Skeletal muscle tissue (tissue), 7 donors: ENCODE measurements around the gene FRMD1.

GRCh38 chr6:167789274-167789696 lies 37.4 kb upstream of the AFDN start:
- PRO-cap, 3 experiments = no peak in any of the 3 experiments
- RAMPAGE, long total RNA = no peak
- RRBS, 2 experiments = no CpG with 5 or more reads among the region's 6 CpGs

GRCh38 chr6:167872058-167872411 lies 45.3 kb downstream of the AFDN start:
- PRO-cap, 3 experiments = no peak in any of the 3 experiments
- RAMPAGE, long total RNA = no peak
- RRBS, 2 experiments = no CpG with 5 or more reads among the region's 3 CpGs

DNA sequence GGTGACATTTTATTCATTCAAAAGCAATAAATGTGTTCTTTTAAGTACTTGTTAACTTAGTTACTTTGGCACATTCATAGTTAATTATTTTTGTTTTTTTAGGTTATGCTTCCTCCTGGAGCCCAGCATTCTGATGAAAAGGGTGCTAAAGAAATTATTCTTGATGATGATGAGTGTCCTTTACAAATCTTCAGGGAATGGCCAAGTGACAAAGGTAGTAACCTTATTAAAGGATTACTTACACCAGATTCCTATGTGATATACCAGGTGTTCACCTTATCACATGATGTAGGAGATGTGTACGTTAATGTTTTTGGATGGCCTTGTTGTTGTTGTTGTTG lies 62.4 kb downstream of the AFDN start:
- PRO-cap, 3 experiments = no peak in any of the 3 experiments
- RAMPAGE, long total RNA = no peak
- RRBS, 2 experiments = no CpG with 5 or more reads among the region's 1 CpG

- PRO-cap, 3 experiments = no peak in any of the 3 experiments
- RAMPAGE, long total RNA = no peak
- RRBS, 2 experiments = 89% methylated on average over 6 of the region's 48 CpGs; no CpG with 5 or more reads in 1 of the 2 experiments
Observed at GRCh38 chr6:167951356-167952292, 45.8 kb upstream of the KIF25 start.

GRCh38 chr6:167996413-167996748 lies 1.1 kb upstream of the KIF25 start:
- PRO-cap, 3 experiments = no peak in any of the 3 experiments
- RAMPAGE, long total RNA = no peak
- RRBS, 2 experiments = 40 to 88% methylated on average over 1 to 6 of the region's 19 CpGs

DNA sequence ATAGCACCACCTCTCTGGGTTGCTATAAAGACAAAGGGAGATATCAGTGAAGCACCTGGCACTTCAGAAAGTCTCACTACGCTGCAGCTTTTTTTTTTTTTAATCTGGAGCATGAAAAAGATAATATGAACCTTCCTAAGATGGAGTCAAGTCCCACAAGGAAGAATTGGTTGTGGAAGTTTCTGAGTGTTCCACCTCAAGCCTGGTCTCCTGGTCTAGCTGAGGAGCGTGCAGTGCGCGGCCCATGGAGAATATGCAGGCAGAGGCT lies 537 bp downstream of the KIF25 start:
- PRO-cap, 3 experiments = no peak in any of the 3 experiments
- RAMPAGE, long total RNA = no peak
- RRBS, 2 experiments = no CpG with 5 or more reads among the region's 4 CpGs

DNA sequence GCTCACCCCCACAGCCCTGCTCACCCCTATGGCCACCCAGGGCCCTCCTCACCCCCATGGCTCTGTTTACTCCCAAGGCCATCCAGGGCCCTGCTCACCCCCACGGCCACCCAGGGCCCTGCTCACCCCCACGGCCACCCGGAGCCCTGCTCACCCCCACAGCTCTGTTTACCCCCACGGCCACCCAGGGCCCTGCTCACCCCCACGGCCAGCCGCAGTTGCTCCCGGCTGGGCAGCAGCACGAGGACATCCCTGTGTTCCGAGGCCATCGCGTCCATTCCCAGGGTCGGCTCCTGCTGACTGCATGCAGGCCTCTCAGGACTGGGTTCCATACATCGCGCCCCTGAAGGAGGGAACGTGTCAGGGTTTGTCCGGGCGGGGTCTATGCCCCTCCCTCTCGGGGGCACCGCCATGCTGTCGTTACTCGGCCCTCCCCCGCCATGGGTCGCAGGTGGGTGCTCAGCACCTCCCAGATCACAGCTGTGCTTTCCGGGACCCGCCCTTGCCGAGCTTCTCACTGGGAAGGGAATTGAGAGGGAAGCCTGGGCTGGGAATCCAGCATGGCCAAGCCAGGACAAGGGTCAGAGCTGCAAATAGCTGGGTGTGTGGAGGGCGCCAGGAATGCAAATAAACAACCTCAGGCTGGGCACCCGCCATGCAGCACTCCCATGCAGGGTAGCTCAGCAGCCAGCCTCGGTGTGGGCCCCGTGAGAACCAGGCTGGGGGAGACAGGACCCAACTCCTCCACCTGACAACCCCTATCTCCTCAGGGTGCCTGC lies at the start of gene FRMD1:
Gene FRMD1 (minus strand): TSS at position 531 of the 779 bp plus-strand sequence.
- PRO-cap, 3 experiments = no peak in any of the 3 experiments
- RAMPAGE, long total RNA = no peak
- RRBS, 2 experiments = 53 to 62% methylated on average over 8 of the region's 30 CpGs

DNA sequence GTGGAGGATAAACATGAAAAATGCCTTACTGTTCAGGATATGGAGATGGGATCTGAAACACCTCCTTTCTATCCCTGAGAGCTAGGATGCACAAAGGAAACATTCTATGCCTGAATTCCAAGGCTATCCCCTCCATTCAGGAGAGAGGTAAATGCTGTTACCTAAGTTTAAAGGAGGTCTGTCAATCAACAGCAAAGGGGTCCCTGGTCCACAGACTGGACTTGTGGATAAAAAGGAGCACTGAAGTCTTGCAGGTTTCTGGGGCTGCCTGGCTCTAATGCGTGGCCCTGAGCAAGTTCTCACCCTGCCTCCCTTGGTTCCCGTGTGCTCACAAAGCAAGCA lies 4.9 kb downstream of the DACT2 start:
- PRO-cap, 3 experiments = no peak in any of the 3 experiments
- RAMPAGE, long total RNA = no peak
- RRBS, 2 experiments = no CpG with 5 or more reads among the region's 2 CpGs

GRCh38 chr6:168368109-168368385 lies 48.5 kb upstream of the DACT2 start:
- PRO-cap, 3 experiments = no peak in any of the 3 experiments
- RAMPAGE, long total RNA = no peak
- RRBS, 2 experiments = no CpG with 5 or more reads among the region's 4 CpGs

DNA sequence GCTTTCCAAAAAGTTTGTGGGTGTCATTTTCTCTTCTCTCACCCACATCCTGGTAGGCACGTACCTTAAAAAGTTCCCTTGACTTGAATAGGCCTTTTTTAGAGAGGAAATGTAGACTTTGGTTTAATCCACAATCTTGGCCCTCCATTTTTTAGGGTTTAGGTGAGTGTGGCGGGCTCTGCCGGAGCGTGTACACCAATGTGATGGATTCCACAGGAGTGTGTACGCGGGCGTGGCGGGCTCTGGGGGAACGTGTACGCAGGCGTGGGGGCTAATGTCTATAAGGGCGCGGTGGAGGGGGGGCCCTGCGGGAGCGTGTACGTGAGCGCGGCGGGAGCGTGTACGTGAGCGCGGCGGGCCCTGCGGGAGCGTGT lies 28.2 kb upstream of the SMOC2 start:
- PRO-cap, 3 experiments = no peak in any of the 3 experiments
- RAMPAGE, long total RNA = no peak
- RRBS, 2 experiments = no CpG with 5 or more reads among the region's 26 CpGs

DNA sequence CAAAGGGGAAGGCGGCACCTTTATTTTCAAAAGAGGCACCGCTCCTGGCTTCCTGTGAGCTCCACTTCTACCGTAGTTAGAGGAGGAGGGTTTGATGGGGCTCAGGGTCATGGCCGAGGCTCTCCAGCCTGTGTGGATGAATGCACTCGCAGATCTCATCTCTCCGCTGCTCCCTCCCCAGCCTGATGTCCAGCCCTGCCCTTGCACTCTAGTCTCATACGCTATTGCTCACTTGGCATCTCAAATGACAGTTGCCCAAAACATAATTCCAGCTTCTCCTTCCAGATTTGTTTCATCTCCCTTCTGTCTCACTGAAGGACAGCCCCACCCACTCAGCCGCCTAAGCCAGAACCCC lies 22.9 kb upstream of the SMOC2 start:
- PRO-cap, 3 experiments = no peak in any of the 3 experiments
- RAMPAGE, long total RNA = no peak
- RRBS, 2 experiments = no CpG with 5 or more reads among the region's 8 CpGs

- PRO-cap, 3 experiments = no peak in any of the 3 experiments
- RAMPAGE, long total RNA = no peak
- RRBS, 2 experiments = 6% methylated on average over 46 to 47 of the region's 79 CpGs
Observed at GRCh38 chr6:168441619-168442604, 928 bp downstream of the SMOC2 start.

DNA sequence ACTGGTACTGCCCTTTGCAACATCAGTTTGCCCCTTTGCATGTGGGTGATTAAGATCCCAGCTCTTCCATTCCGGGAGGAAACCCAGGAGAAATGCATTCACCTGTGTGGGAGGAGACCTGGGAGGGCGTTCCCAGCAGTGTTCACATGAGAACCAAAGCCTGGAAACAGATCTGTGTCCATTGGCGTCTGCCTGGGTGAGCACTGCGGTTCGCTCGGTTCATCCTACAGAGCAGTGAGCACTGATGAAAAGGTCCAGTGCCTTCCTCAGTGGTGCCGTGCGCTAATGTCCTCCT lies 89.7 kb downstream of the SMOC2 start:
- PRO-cap, 3 experiments = no peak in any of the 3 experiments
- RAMPAGE, long total RNA = no peak
- RRBS, 2 experiments = no CpG with 5 or more reads among the region's 8 CpGs

DNA sequence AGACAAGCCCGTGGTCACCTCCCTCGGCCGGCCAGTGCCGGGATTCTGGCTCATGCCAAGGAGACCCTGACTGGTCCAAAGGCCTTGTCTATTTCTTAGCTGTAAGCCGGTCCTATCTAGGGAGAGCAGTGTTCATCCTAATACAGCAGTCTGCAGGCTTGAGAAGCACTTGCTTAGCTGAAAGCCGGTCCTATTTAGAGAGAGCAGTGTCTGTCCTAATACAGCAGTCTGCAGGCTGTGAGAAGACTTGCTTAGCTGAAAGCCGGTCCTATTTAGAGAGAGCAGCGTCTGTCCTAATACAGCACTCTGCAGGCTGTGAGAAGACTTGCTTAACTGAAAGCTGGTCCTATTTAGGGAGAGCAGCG lies 96.0 kb downstream of the SMOC2 start:
- PRO-cap, 3 experiments = no peak in any of the 3 experiments
- RAMPAGE, long total RNA = no peak
- RRBS, 2 experiments = 84 to 86% methylated on average over 4 of the region's 9 CpGs

DNA sequence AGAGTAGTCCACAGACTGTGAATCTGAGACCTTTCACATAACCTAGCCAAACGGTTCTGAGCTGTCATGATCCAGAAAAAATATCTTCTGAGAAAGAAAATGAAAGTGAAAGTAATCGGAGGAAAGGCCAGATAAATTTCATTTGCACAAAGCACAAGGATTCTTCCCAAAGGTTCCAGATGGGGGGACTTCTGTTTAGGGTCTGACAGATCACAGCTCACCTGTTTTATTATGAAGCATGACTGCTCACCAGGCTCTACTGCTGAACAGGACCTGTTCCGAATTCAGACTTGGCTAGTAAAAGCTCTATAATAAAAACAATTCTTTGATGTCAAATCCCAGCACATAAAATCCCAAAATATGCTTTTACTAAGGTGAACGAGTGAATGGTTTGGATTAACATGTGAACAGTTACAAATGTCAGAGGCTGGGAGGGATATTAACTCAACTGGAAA lies 401.8 kb downstream of the THBS2 start:
- PRO-cap, 3 experiments = no peak in any of the 3 experiments
- RAMPAGE, long total RNA = no peak
- RRBS, 2 experiments = no CpG with 5 or more reads among the region's 4 CpGs

GRCh38 chr6:168875021-168875484 lies 378.6 kb downstream of the THBS2 start:
- PRO-cap, 3 experiments = peak in 1 of 3 experiments; most common minus-strand start chr6:168875228 (in 1)
- RAMPAGE, long total RNA = no peak
- RRBS, 2 experiments = no CpG with 5 or more reads among the region's 5 CpGs

DNA sequence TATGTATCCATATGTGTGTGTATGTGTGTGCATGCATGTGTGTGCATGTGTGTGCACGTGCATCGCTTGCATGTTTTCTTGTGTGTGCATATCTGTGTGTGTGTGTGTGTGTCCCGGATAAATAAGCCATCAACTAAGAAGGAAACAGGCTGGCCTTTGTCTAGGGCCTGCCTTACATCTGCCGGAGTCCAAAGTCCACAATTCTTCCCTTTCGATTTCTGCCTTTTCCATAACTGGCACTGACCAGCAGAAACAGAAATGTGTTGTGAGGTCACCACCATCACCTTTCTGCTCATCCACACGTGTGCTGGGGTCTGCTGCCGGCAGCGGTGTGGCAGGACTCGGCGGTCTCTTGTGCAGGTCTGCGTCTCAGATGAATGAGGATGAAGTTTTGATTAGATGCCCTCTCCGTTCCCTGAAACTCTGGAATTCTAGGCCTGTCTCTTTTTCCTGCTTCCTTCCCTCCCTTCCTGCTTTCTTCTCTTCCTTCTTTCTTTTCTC lies 358.0 kb downstream of the THBS2 start:
- PRO-cap, 3 experiments = no peak in any of the 3 experiments
- RAMPAGE, long total RNA = no peak
- RRBS, 2 experiments = 53 to 60% methylated on average over 2 to 5 of the region's 12 CpGs

DNA sequence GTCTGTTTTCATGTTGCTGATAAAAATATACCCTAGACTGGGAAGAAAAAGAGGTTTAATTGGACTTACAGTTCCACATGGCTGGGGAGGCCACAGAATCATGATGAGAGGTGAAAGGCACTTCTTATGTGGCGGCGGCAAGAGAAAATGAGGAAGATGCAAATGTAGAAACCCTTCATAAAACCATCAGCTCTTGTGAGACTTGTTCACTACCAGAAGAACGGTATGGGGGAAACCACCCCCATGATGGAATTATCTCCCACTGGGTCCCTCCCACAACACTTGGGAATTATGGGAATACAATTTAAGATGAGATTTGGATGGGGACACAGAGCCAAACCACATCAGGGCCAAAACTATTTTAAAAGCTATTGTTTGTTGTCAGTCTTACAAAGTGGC lies 71.0 kb downstream of the THBS2 start:
- PRO-cap, 3 experiments = no peak in any of the 3 experiments
- RAMPAGE, long total RNA = no peak
- RRBS, 2 experiments = no CpG with 5 or more reads among the region's 3 CpGs

DNA sequence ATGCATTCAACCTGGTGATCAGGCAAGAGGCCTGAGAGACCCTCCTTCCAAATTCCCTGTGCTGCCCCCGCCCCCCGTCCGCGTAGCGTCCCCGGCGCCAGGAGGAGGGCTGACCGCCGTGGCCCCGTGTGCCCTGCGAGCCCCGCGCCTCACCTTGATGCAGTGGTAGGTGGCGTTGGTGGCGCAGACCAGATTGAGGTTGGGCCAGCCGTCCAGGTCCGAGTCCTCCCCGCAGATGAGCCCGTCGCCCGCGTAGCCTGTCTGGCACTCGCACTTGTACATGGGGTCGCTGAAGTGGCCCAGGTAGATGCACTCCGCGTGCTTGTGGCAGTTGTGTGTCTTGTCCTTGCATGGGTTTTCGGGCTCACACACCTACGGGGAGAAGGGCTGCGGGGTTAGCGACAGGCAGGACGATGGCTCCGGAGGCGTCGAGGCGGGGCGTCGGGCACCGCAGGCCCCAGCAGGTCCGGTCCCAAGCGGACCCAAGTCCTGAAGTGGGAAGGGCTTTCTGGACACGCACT lies 21.8 kb downstream of the THBS2 start:
- PRO-cap, 3 experiments = no peak in any of the 3 experiments
- RAMPAGE, long total RNA = no peak
- RRBS, 2 experiments = 96 to 98% methylated on average over 8 of the region's 41 CpGs

- PRO-cap, 3 experiments = peak in 2 of 3 experiments; most common plus-strand start chr6:169250943 (in 2)
- RAMPAGE, long total RNA = no peak
- RRBS, 2 experiments = no CpG with 5 or more reads among the region's 10 CpGs
Observed at GRCh38 chr6:169250507-169251265, 3.0 kb downstream of the THBS2 start.